Measurements from ENCODE around the gene BICD1.

- PRO-cap: no peak
Measured at GRCh38 chr12:29591113-29591710, 93.7 kb upstream of the OVCH1 start.

GRCh38 chr12:29617069-29617357 lies 119.5 kb upstream of the OVCH1 start:
- PRO-cap: no peak

DNA sequence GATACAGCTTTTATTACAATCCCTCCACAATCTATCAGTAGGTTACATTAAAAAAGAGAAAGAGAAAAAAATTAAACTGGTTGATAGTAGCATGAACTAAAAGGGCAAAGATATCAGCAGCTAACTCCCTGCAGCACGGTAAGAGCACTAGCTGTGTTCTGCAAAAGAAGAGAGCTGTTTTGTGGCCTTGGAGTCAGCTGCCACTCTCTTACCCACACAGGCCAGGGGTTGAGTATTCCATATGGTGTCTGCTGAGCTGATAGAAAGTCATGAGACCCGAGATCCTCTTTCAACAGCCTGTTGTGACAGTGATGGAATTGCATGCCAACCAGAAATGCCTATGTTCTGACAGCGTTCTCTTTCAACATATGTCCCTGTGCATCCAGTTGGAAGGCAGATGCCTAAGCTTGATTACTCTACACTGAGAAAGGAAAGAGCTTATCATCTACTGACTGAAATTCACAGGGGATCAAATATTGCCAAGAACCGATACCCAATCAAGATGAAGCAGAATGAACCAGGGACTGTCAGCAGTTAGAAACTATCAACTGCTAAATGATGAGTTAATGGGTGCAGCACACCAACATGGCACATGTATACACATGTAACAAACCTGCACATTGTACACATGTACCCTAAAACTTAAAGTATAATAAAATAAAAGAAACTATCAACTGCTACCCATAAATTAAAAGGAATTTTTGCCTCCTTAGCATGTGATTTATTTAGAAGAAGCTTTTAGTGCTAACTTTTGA lies 39.8 kb downstream of the TMTC1 start:
- PRO-cap: no peak

DNA sequence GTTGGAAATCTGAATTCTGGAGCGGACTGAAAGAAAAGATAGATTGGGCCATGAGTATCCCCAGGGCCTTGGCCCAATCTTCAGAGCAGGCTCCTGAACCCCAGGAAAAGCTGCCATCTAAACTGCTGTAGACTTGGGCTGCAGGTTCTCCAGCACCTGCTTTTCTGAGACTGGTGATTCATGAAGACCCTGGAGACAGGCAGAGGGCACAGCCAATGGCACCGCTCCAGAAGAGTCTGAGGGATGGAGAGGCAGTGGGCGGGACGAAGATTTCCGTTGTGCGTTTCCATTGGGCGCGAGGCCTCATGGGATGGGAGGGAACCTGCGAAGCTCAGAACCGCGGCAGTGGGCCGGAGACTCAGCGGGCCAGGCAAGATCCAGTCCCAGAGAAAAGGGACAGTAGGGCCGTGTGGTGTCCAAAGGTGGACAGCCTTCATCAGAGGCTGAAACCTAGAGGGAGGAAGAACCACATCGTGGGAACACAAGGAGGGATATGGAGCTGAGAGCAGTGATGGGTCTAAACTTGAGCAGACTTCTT lies 375.1 kb downstream of the IPO8 start:
- PRO-cap: no peak

DNA sequence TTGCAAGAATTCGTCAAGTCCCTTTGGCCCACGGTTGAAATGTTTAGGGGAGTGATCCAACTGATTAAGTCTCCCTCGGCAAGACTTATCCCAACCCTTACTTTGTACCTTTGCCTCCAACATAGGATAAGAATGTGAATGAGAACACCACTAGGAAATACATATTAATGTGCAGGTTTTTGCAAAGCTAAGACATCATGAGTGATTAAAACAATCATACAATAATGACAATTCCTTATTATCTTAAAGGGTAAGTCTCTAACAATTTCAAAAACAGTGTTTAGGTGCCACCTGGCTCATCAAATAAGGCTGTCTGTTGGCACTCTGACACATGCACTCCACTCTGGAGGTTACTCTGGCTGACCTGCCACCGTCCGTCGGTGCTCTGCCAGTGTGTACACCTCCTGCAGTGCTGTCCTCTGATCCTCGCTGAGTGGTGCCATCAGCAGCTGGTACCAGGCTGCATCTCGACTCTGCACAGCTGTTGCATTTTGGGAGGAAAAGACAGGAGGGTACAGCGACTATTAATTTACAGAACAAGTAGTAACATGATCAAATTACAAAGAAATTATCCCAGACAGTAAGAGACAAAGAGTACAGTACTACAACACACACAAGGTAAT lies 64.0 kb downstream of the IPO8 start:
- PRO-cap: no peak

DNA sequence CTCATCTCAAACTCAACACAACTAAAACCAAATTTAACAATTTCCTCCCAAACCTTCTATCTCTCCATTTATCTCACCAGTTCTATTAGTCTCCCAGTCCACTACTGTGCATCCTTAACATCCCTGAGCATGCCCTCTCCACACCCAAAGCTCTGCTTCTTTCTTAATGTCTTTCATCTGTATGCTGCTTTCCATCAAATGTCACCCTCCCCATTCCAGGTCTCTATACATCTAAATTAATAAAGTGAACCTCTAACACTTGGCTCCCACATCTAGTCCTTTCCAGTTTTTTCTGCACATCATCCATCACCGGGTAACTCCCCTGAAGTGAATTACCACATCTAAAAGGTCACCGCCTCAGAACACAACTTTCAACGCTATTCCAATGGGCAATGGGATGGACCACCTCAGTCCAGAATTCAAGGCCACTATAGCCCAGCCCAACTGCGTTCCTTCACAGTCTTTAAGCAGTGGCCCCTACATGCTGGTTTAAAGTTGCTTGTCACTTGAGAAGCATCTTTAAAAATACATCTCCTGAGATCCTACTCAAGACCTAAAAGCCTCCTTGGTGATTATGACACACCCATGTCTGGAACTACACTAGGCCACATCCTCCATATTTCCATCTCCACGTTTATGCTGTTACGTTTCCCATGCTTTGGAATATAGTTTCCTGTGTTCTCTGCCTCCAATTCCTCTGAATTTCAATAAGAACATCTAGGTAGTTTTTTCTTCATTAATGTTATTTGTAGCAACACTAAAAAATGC lies 63.0 kb downstream of the IPO8 start:
- PRO-cap: no peak

DNA sequence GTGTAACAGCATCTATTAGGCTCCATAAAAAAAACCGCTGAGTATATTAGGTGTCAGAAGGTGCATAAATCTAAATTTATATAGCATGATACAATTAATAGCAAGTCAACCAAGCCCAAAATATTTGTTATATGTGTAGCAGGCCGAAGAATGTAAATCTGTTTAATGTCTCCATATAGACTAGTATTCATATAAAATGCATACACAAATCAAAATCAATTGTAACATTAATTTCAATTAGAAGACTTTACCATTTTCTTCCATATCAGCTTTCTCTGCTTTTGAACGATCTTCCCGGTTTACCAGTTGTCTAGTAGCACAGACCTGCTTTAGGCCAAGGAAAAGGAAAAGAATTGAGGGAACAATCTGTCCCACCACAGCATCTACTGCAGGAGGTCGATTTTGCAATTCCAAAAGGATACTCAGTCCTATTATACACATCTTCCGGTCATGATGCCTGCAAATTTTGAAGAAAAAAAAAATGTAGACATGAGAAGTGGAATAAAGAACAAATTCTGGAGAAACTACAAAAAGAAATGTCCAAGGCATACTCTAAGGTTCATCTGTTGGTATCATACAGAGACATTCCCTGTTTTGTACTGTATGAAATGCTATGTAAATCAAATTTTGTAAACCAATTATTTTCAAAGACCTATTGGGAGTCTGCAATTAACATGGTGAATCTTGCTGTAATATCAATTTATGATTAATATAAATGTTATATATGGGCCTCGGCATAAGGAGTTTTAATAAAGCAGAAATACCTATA lies 58.8 kb downstream of the IPO8 start:
- PRO-cap: no peak

DNA sequence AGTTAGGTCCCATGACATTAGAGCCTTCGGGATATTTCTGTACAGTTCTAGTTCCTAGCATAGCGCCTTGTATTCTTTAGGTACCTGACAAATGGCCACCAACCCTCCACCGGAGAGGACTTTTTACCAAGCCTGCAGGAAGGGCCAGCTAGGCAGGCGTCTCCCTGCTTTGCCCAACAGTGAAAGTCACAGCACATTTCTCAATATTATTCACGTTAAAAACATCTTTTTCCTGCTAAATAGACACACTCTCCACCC lies 40.0 kb upstream of the CAPRIN2 start:
- PRO-cap: no peak

GRCh38 chr12:30795528-30795819 lies 40.7 kb upstream of the CAPRIN2 start:
- PRO-cap: no peak

- PRO-cap: no peak
Measured at GRCh38 chr12:31118069-31118939, 44.6 kb downstream of the DDX11 start.

DNA sequence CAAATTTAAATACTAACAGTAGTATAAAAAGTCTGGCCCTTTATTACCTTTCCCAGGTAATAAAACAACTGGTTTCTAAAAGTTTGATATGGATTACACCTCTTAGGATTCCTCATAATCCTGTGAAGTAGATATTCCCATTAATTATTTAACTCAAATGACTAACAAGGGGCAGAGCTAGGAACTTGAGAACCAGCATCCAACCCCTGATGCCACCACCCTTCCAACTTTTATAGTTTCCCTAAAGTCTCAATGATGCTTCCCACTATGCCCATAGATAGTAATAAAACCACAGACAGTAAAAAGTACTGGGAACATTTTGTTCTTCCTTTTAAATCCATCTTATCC lies 45.9 kb downstream of the SINHCAF start:
- PRO-cap: no peak

DNA sequence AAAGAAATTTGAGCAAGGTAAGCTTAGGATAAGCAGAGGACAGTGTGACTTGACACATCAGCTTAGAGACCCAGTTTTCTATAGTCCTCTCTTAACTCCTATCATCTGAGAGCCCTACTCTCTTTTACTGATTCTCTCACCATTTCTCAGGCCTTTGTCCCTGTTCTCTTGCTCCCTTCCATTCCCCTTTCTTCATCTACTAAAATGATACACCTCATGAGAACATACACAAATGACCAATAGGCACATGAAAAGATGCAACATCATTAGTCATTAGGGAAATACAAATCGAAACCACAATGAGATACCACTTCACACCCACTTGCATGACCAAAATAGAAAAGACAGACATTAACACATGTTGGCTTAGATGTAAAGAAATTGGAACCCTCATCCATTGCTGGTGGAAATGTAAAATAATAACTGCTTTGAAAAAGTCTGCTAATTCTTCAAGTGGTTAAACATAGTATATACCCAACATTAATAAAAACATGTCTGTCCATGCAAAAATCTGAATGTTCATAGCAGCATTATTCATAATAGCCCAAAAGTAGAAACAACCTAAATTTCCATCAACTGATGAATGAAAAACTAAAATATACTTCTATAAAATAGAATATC lies 66.1 kb downstream of the DENND5B start:
- PRO-cap: no peak

GRCh38 chr12:31748965-31749847 lies 20.4 kb upstream of the AMN1 start:
- PRO-cap: bidirectional peak, plus-strand start at chr12:31749382, minus-strand start at chr12:31749231

DNA sequence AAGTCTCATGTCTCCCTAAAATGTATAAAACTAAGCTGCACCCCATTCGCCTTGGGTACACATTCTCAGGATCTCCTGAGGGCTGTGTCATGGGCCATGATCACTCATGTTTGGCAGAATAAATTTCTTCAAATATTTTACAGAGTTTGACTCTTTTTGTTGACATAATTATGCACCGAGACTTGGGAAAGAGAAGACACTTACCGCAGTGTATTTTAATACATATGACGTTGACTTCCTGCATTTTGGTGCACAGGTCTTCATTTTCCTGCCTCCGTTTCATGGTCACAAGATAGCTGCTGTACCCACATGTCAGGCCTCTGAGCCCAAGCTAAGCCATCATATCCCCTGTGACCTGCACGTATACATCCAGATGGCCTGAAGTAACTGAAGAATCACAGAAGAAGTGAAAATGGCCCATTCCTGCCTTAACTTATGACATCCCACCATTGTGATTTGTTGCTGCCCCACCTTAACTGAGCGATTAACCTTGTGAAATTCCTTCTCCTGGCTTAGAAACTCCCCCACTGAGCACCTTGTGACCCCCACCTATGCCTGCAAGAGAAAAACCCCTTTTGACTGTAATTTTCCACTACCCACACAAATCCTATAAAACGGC lies 14.9 kb upstream of the H3-5 start:
- PRO-cap: no peak

- PRO-cap: no peak
Measured at GRCh38 chr12:31832718-31832979, 40.6 kb upstream of the H3-5 start.

DNA sequence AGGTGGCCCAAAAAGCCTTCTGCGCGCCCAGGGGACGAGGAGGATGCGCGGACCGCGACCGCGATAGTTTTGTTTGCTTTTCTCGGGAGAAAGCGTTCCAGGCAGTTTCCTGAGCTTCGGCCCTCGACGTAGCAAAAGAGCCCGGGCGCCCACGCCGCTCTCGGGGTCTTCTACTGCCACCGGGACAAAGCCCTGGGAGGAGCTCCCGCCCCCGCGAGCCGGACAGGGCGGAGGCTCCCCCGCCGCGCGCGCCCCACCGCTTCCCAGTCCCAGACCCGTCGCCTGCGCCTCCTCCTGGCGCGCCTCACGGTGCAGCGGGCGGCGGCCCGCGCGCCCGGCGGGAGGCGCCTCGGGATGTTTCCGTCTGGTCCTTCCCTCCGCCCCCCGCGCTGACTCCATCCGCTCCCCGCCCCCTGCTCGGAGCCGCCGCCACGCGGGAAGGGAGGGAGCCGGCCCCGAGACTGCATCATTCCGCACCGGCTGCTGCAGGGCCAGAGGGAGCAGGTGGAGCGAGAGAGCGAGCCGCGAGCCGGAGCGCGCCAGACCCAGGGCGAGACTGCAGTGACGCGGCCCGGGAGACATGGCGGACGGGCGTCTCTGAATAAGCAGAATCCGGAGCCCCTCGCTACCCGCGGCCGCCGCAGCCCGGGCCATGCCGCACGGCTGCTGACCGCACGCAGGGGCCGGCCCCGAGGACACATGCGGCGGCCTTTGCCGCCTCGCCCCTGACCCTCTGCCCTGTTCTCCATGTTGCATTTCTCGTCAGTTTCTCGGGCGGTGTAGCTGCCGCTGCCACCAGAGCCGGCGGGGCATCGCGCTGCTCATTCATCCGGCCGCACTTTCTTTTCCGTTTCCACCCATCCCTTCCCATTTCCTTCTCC lies at the start of gene BICD1:
Gene BICD1 (plus strand): TSS at position 466 of the 881 bp plus-strand sequence.
- PRO-cap: bidirectional peak, plus-strand start at position 273 of the sequence, minus-strand start at position 271 of the sequence; bidirectional peak, plus-strand start at position 494 of the sequence, minus-strand start at position 328 of the sequence; bidirectional peak, plus-strand start at position 755 of the sequence, minus-strand start at position 764 of the sequence

DNA sequence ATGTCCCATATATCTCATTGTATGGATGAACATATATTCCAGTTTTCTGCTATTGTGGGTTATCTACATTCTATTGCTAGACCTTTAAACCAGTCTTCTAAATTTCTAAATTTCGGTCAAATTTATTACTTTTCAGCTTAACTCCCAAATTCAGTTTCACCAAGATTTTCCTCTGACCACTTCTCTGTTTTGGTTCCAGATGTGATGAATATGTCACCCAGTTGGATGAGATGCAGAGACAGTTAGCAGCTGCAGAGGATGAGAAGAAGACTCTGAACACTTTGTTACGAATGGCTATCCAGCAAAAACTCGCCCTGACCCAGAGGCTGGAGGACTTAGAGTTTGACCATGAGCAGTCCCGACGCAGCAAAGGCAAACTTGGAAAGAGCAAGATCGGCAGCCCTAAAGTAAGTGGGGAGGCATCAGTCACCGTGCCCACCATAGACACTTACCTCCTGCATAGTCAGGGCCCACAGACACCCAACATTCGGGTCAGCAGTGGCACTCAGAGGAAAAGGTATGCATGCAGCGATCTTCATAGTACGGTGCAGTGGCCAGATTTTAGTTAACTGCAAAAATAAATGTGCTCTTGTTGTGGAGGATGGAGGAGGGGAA lies 62.0 kb upstream of the FGD4 start:
- PRO-cap: no peak

DNA sequence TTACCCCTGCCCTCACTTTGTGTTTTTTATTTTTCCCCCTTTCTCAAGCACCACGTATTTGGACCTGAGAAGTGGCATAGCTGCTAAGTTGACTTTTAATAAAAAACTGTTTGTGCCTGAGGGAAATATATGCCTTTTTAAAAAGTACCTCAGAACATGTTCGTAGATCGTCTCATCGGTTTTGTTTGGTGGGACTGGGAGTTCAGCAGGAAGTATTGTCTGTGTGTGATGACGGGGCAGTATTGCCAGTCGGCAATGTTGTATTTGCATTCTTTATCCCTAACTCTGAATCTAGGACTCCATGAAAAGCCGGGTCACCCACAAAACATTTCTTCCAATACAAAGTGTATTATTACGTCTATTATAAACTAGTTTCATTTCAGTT lies 19.7 kb upstream of the FGD4 start:
- PRO-cap: no peak

GRCh38 chr12:32486227-32486592 lies 86.9 kb downstream of the FGD4 start:
- PRO-cap: no peak

DNA sequence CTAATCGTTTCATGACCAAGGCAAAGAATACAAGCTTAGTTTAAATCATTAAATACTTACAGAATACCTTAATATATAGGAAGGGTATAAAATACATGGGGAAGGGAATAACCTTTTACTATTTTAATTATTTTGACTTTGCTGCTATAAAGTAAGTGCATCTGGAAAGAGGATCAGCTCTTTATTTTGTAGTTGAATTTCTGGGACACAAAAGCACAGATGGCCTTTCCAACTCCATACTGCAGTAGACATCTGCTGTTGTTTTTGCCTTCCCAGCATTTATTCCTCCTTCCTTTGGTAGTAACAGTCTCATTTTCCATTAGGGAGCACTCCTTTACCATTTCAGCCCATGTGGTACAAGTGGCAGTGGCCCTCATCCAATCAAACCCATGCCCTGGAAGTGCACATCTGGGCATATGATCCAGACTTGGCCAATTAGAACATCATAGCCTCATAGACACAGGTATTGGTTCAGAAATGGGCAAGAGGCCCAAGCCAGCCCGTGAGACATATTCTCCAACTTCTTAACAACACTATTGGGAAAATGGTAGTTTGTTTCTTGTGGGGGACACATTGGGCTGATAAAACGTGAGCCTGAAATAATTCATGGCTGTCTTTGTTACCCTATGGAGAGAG lies 64.7 kb upstream of the YARS2 start:
- PRO-cap: no peak